ENCODE results near the gene CPED1.

DNA sequence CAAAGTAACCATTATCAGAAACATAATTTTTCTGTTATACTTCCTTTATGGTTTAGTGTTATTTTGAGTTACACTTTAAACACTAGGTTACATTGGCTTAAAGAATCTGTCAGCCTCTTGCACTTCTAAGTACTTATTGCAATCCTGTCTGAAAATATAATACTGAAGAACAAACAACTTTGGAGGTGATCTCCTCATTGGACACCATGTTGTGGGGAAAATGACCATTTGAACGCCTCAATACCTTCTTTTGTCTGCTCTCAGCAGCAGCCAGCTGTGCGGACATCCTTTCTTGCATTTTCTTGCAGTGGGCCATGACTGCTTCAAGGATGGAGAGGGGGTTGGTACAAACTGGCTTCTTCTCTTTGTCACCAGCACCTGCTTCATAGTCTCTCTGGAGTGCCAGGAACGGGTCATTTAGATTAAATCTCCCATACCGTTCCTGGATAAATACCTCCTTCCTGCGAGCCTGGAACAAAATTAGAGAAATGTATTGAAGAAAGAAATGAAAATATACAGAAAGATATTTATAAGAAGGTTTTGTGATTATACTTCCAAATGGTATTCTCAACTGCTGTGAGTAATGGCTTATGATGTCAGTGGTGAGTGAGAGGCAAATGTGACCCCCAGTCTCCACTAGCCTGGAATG lies 62.6 kb downstream of the CTTNBP2 start:
- PRO-cap: no peak
- RRBS, 2 experiments: no CpG with 5 or more reads among the region's 5 CpGs

GRCh38 chr7:117872538-117872863 lies 740 bp downstream of the CTTNBP2 start:
- PRO-cap: no peak
- RRBS, 2 experiments: no CpG with 5 or more reads among the region's 11 CpGs

- PRO-cap: no peak
- RRBS, 2 experiments: no CpG with 5 or more reads among the region's 1 CpG
Measured at GRCh38 chr7:117963900-117964144, 90.6 kb upstream of the CTTNBP2 start.

DNA sequence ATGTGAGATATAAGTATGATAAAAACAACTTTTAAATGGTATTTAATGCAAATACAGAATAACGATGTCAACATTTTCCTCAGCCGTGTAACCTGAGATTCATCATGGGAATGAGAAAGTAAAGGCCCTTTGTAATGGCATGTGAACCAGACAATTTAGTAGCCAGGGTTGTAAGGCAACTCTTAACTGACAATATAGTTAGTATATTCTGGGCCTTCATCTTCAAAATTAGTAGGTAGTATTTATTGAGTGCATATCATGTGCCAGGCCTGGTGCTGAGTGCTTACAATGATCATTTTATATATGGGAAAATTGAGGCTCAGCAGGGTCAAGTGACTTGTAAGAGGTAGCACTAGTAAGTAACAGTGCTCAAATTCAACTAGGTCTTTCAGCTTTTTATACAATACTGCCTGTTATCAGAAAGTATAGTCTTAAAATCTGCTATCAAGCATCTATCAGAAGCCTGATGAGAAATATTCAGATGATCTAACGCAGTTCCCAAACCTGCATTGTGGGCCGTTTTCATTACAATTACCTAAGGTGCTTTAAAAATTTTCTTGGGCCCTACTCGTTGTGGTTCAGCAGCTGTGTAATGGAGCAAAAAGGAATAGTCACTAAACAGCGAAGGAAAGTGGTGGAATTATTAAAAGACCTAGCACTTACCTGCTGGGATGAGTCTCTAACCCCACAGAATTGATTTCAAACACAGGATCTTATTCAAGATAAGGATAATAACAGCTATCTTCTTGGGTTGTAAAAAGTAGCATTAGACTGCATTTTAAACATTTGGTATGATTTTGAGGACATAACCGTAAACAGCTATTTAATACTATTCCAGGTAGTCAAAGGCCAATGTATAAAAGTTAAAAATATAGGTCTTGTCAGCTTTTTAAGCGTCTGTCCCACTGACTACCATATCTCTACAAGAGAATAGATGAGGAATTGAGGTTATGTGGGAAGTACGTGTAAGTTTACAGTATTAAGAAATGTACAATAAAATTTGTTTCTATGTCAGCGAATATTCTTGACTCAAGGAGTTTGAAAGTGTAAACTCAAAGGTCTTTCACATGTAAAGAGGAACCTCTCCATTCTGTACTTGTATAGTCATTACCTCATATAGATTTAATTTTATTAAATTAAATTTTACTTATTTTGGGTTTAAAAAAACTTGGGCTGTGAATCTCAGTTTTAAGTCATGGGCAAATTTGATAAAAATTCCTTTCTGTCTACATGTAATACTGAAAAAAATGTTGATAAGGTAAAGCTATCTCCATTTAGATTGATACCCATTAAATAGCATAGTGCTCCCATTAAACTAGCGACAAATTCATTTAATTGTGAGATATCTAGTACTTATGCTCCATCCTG lies 11.1 kb downstream of the LSM8 start:
- PRO-cap: no peak
- RRBS, 2 experiments: no CpG with 5 or more reads among the region's 11 CpGs

DNA sequence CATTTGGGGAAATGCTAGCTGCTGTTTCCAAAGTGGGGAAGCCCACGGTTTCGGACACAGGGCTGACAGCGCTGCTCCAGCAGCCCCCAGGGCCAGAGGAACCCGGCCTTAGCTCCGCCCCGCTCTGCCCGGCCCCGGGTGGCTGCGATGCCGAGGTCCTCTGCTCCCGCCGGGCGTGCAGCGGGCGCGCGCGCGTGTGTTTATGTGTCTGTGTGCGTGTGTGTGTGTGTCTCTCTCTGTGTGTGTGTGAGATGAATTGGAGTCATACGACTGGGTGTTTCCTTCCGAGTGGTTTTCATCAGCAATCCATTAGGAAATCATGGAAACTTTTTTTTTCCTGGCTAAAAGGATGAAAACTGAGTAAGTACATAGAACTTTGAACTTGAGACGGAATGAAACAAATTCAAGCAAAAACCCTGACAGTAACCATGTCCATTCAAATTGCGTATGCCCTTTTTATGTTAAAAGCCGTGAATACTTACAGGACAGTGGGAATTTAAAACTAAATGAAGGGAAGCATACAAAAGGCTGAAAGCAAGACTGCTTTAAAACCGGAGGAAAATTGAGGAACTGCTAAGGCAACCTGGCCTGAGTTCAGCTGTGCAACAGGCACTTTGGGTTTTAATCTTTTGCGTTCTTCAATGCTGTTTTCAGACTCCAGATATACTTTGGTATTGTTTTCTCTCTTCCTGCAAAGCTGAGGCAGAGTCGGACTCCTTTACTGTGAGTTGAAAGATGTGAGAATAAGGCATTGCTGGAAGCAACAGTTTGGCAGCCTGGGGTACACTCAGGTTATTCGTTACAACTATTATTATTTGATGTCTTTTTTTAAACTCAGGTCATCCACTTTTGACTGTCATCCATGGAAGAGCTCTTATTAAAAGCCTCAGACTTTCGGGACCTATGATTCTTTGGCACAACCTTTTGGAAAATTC lies at the start of gene CPED1:
Gene CPED1 (plus strand): TSS at position 159 of the 935 bp plus-strand sequence.
- PRO-cap: no peak
- RRBS, 2 experiments: no CpG with 5 or more reads among the region's 30 CpGs

DNA sequence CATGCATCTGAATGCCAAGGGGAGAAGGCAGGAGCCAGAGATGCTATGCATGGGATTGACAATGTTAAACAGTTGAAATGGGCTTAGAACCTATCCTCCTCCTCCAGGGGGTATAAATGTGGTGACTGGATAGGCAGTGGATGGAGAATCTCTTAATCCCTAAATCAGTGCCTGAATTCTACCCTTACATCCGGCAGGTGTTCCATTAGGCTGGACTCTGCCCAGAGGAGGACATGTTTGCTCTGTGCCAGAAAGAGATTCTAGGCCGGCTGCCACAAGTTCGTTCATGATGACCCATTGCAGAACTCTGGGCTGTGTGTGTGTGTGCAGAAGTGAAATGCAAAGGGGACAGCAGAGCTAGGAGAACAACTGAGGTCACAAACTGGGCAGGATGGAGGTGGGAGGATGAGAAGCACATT lies 15.7 kb downstream of the CPED1 start:
- PRO-cap: no peak
- RRBS, 2 experiments: 45 to 52% methylated on average over 2 of the region's 3 CpGs

GRCh38 chr7:121020579-121021420 lies 32.3 kb downstream of the CPED1 start:
- PRO-cap: no peak

DNA sequence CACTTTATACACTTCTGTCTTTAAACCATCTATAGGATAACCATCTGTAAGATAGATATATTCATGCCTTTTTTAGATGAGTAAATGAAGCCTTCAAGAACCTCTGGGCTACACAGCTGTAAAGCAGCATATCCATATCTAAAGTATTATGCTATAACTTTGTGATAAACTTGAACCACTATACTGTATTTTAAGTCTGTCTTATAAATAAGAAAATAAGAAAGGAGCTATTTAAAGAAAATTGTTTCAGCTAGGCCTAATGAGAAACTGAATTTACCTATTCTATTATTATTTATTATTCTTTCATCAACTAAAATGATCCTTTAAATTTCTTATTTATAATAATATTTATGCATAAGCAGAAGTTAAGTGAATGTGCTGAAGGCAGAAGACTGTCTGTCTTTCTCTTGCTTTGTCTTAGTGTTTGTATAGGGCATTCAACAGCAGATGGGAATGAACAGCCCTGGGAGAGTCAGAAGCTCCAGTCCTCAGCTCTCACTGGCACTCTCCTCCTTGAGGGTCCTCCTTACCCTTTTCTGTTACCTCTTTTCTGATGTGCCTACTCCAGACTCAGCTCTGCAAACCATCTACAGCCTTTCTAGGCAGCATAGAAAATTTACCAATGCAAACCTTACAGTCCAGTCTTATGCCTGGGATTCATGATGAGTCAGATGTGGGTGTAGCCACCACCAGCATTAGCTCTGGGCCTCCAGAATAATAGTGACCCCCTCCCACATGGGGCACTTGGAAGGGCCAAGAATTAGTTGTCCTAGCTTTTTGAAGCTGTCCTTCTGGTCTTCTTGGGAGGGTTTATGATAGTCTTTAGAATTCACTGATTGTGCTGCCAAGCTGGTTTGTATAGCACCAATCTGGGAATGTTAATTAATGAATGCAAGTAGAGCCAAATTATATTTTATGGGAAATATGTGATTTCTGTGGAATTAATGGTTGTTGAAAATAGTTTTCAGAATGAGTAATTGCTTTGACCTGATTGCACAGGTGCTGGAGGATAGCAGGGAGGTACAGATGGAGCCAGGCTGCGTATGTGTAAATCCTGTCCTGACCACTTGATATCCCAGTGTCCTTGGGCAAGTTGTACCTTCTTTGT lies 94.5 kb downstream of the CPED1 start:
- PRO-cap: bidirectional peak, plus-strand start at position 736 of the sequence, minus-strand start at position 618 of the sequence
- RRBS, 2 experiments: no CpG with 5 or more reads among the region's 1 CpG

- PRO-cap: no peak
- RRBS, 2 experiments: no CpG with 5 or more reads among the region's 3 CpGs
Measured at GRCh38 chr7:121186704-121187418, 141.9 kb upstream of the WNT16 start.

- PRO-cap: no peak
- RRBS, 2 experiments: no CpG with 5 or more reads among the region's 54 CpGs
Measured at GRCh38 chr7:121329911-121330746, 1.3 kb downstream of the WNT16 start.

DNA sequence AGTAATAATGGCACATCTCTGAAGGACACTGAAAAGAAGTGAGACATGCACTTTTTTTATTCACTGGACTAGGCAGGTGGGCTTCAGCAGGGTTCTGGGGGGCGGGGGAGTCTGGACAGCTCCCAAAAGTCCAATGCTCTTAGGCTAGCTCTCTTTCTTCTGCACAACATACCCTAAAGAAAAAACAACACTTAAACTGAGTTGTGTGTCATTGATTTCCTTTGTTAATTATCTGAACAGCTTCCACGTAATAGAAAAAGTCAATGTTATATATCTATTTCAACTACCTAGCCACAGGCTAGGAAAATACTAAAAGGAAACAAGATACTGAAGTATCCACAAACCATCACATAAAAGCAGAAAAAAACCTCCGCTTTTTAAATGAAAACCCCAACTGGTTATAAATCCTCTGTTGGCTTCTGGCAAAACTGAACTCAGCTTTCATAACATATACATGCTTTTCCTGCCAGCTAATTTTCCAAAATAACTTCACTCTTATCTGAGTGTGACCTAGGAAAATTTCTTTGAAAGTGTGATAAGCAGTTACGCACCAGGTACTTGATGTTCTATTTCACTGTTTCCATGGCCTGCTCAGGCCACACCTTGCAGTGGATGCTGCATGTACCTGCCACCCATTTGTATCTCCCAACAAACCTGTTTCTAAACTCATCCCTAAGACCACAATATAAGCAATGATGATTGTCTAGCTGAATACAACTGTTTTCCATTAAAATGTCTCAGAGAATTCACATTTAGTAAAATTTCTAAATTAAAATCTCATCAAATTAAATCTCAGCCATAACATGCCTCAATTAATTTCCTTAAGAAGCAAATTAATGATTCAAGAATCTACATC lies 11.9 kb downstream of the FAM3C start:
- PRO-cap: no peak
- RRBS, 2 experiments: no CpG with 5 or more reads among the region's 4 CpGs

DNA sequence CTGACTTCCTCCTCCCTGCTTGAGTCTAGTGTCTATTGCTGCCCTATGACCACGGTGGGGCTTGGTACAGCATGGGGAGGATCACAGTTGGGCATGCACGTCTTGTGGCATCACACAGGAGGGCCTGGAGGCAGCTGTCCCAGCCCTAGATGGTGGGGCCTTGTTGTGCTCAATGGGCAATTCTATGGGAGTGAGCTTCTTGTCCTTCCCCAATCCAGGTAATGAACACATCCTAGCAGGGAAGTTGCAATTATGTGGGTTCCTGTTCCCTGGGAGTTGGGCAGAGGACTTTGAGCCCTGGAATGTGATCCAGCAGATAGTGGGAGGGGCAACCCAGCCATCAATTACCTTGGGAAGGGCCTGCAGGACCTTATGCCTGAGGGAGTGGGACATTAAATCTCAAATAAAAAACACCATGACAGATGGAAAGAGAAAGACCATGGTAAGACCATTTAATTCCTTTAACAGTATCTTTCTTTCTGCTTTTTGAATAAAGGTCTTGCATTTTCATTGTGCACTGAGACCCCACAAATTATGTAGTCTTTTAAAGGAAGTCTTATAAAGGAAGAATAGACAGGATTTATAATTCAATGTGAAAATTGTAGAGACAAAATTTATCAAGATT lies 11.0 kb upstream of the FAM3C start:
- PRO-cap: no peak
- RRBS, 2 experiments: no CpG with 5 or more reads among the region's 2 CpGs

GRCh38 chr7:121438331-121439022 lies 42.4 kb upstream of the FAM3C start:
- PRO-cap: unidirectional peak, minus-strand start at chr7:121438503
- RRBS, 2 experiments: no CpG with 5 or more reads among the region's 11 CpGs

GRCh38 chr7:121440717-121441516 lies 44.8 kb upstream of the FAM3C start:
- PRO-cap: no peak
- RRBS, 2 experiments: 92% methylated on average over 2 of the region's 18 CpGs; no CpG with 5 or more reads in 1 of the 2 experiments

GRCh38 chr7:122144333-122144801 lies 318 bp upstream of the AASS start:
- PRO-cap: bidirectional peak, plus-strand start at chr7:122144516, minus-strand start at chr7:122144249
- RRBS, 2 experiments: no CpG with 5 or more reads among the region's 21 CpGs

DNA sequence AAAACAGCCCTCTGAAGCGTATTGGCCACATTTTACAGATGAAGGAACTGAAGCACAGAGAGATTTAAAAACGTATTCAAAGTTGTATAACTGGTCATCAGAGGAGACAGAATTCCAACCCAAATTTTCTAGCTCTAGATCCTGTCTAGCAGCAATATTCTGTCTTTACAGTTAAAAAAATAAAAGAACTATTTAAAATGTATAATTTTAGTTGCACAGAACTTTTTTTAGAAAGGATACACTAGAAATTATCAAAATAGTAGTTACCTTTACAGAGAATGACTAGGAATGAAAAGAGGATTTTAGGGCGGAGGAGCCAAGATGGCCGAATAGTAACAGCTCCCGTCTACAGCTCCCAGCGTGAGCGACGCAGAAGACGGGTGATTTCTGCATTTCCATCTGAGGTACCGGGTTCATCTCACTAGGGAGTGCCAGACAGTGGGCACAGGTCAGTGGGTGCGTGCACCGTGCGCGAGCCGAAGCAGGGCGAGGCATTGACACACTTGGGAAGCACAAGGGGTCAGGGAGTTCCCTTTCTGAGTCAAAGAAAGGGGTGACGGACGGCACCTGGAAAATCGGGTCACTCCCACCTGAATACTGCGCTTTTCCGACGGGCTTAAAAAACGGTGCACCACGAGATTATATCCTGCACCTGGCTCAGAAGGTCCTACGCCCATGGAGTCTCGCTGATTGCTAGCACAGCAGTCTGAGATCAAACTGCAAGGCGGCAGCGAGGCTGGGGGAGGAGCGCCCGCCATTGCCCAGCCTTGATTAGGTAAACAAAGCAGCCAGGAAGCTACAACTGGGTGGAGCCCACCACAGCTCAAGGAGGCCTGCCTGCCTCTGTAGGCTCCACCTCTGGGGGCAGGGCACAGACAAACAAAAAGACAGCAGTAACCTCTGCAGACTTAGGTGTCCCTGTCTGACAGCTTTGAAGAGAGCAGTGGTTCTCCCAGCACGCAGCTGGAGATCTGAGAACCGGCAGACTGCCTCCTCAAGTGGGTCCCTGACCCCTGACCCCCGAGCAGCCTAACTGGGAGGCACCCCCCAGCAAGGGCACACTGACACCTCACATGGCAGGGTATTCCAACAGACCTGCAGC lies 66.0 kb downstream of the FEZF1 start:
- PRO-cap: no peak
- RRBS, 2 experiments: no CpG with 5 or more reads among the region's 33 CpGs

GRCh38 chr7:122307154-122307531 lies 2.6 kb upstream of the FEZF1 start:
- PRO-cap: no peak
- RRBS, 2 experiments: 15 to 34% methylated on average over 6 of the region's 15 CpGs

- PRO-cap: no peak
- RRBS, 2 experiments: no CpG with 5 or more reads among the region's 7 CpGs
Measured at GRCh38 chr7:122319759-122320607, 15.4 kb upstream of the FEZF1 start.

- PRO-cap: no peak
- RRBS, 2 experiments: no CpG with 5 or more reads among the region's 13 CpGs
Measured at GRCh38 chr7:122817392-122817922, 68.8 kb downstream of the CADPS2 start.

- PRO-cap: no peak
- RRBS, 2 experiments: no CpG with 5 or more reads among the region's 14 CpGs
Measured at GRCh38 chr7:122834505-122835192, 51.6 kb downstream of the CADPS2 start.

Data from astrocyte (in vitro differentiated cells and primary cell).